Cardiac septum (tissue), 1 donor: ENCODE measurements around the gene CPSF4.

GRCh38 chr7:98335656-98336182 lies 54.2 kb downstream of the BRI3 start:
- PRO-cap, result no peak

- PRO-cap, result no peak
These were observed 20.0 kb upstream of the BAIAP2L1 start for GRCh38 chr7:98421015-98421239.

DNA sequence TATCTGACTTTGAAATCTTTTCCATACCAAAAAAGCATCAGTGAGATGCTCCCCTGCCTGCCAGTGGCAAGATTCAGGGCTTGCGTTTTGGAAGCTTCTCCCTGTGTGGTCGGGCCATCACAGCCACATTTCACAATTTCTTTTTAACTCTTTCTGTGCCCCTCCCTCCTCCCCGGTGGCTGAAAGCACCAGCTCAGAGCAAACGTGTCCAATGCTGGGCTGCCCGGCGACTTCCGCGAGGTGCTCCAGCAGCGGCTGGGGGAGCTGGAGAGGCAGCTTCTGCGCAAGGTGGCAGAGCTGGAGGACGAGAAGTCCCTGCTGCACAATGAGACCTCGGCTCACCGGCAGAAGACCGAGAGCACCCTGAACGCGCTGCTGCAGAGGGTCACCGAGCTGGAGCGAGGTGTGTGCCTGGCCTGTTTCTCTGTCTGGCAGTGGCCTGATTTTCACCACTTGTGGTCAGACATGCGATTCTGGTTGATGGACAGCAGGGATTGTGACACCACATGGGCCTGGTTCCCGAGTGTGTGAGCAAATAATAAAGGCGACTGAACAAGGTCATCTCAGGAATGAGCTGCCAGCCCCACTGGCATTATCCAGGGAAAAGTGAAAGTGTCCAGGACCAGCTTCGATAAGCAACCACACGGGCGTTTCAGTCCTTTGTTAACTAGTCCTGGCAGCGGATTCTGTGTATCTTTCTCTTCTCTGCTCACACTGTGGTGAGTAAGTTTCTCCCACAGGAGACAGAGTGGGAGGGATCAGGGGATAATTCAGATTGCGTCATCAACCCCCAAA lies 2.6 kb downstream of the NPTX2 start:
- PRO-cap, result no peak

GRCh38 chr7:98922332-98922636 lies 44.0 kb downstream of the TRRAP start:
- PRO-cap, result no peak

DNA sequence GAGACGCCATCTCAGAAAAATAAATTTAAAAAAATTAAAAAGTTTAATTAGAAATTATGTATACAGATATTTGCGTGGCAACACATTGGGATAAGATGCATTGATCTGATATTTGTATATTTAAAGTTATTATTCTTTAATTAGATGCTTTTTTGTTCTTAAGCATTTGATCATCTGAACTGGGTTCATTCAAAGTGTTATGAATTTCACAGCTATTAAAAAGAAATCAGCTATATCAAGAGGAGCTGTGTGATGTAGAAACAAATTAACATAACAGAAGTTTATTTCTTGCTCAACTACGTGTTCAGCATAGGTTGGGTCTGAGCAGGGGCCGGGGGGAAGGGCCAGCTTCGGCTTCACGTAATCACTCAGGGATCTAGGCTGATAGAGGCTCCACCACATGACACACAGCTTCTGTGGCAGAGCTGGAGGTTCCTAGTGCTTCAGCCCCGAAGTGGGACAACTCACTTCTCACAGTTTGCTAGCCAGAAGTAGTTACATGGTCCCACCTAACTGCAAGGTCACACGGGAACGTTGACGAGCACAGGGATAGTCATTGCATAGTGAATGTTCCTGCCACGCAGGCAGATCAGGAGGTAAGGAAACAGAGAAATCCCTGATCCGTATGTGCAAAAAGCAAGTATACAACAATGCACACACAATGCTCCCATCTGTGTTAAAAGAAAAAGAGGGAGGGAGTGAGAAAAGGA lies 17.1 kb downstream of the SMURF1 start:
- PRO-cap, result no peak

DNA sequence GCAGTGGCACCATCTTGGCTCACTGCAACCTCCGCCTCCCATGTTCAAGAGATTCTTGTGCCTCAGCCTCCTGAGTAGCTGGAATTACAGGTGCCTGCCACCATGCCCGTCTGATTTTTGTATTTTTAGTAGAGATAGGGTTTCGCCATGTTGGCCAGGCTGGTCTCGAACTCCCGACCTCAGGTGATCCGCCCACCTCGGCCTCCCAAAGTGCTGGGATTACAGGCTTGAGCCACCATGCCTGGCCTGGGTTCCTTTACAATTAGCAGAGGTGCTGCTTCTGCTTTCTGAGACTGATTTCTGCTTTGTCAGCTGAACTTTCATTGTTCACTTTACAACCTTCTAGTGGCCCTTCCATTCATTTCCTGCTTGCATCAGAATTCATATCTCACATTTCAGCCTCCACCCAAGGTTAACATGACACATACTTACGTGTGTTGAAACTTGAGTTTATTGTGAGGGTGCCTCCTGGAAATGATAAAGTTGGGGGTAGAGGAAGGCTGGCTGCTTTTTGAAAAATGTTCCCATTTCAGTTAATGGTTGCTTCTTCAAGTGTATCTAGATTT lies 4.8 kb downstream of the ARPC1A start:
- PRO-cap, result no peak

GRCh38 chr7:99394166-99394815 lies 14.1 kb downstream of the PDAP1 start:
- PRO-cap, result no peak

- PRO-cap, result no peak
These were observed 12.3 kb downstream of the PDAP1 start for GRCh38 chr7:99395728-99396783.

DNA sequence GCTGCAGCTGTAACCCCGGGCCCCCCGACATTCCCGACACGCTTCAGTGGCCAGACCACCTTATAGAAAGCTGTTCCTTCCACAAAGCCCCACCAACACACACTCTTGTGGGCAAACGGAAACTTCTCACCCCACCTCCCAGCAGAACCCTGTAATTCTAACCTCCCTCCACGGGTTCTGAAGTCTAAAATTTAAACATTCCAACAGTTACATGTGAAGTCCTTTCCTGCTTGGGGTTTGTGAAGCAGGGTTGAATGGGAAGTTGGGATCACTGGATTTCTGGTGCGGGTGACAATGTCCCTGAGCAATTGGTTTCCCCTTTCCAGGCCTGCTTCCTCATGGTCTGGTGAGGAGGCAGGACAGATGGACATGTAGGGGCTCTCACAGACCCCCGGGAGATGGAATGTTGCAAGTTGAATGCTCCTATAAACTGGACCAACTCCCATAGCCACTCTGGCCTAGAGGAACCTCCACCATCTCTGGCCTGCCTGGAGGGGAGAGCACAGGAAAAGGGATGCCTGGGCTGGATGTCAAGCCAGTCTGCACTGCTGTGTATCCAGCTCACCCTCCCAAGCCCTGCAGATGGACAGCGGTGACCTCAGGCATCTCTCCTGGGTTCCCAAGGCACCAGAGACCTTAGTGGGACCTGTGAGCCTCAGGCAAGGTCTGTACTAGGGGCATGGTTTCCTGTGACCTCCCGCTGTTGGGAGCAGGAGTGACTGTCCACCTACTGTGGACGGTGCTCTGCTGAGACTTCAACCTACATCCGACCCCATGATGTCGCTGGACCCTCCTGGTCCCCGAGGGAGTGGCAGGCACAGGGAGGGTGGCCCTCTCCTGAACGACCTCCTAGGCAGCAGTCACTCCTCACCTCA lies 11.3 kb downstream of the PDAP1 start:
- PRO-cap, result no peak

DNA sequence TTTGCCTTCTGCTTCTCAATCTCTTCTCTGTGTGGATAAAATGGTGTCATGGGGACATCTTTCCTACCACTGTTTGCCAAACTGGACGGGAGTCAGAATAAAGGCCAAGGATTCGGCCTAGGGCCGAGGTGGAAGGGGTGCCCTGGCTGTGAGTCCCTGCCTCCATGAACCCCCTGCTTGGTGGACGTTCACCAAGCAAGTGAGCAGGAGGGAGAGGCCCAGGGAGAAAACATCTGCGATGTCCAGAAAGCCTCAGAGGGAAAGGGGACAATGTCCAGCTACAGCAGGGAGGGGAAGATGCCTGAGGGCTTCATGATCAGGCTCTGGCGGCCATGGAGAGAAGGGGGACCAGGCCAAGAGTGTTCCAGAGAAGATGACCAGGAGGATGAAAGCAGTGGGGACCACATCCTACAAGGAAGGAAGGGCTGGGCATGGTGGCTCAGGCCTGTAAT lies 10.4 kb downstream of the PDAP1 start:
- PRO-cap, result no peak

GRCh38 chr7:99404750-99405351 lies 3.5 kb downstream of the PDAP1 start:
- PRO-cap, result no peak

DNA sequence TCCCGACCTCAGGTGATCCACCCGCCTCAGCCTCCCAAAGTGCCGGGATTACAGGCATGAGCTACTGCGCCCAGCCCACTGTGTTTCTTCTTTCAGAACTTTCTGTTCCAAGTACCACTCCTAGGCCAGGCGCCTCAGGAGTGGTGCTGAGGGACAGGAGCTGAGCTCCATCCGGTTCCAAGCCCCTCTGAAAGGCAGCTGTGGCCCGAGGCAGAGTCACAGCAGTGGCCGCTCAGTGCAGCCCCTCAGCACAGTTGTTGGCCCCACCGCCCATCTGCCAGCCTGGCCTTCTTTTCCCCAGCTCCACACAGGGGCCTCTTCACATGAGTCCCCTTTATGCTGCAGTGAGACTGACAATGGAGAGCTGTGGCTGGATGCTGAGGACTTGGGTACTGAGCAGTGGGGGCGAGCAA lies 9.4 kb downstream of the BUD31 start:
- PRO-cap, result no peak

- PRO-cap, result bidirectional peak, plus-strand start at chr7:99438953, minus-strand start at chr7:99438797; bidirectional peak, plus-strand start at chr7:99439443, minus-strand start at chr7:99439274
These were observed at the start of gene CPSF4 for GRCh38 chr7:99438529-99439752. Gene CPSF4, plus strand, starts transcription at chr7:99438943.

DNA sequence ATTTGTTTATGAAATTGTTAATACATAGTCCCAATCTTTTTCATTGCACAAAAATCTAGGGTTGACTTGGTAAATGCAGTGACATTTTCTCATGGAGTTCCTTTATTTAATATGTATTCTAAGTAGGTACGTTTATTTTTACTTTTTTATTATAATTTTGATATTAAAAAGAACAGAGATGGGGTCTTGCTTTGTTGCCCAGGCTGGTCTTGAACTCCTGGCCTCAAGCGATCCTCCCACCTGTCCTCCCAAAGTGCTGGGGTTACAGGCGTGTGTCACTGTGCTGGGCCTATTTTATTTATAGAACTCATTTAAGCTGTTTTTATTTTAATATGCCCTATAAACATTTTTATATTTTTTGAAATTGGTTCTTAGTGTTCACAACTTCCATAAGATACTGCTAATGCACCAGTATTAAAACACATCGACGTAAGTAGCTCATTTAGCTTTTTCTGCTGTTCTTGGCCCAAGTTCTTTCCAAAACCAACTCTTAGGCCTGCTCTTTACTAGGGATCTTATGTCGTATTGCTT lies 15.9 kb downstream of the ZNF655 start:
- PRO-cap, result no peak

- PRO-cap, result no peak
These were observed 3.3 kb downstream of the CYP3A4 start for GRCh38 chr7:99780464-99781380.

- PRO-cap, result no peak
These were observed 849 bp downstream of the TRIM4 start for GRCh38 chr7:99918585-99918777.

DNA sequence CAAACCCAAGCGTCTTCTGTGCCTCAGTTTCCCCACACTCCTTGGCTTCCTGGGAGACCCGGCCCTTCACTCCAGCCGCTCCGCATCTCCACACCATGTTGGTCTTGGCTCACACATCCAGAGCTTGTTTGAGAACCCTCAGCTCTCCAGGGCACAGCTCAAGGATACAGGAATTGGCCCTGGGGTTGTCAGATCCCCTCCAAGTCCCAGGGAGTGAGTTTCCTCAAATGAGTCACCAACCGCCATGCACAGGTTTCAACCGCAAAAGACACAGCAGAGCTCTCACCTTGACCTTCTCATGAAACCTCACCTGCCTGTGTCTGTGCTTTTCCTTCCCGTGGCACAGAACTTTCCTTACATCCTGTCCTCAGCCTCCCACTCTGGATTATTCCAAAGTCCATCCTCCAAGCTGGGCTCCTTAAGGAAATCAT lies 20.6 kb downstream of the AZGP1 start:
- PRO-cap, result no peak

DNA sequence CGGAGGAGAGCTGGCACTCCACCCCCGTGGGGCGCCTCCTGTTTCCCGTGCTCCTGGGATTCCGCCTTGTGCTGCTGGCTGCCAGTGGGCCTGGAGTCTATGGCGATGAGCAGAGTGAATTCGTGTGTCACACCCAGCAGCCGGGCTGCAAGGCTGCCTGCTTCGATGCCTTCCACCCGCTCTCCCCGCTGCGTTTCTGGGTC lies 16.5 kb upstream of the AZGP1 start:
- PRO-cap, result no peak

- PRO-cap, result unidirectional peak, minus-strand start at chr7:99993032
These were observed 17.0 kb upstream of the AZGP1 start for GRCh38 chr7:99992724-99993322.

GRCh38 chr7:100015744-100016618 lies 585 bp downstream of the ZKSCAN1 start:
- PRO-cap, result no peak